Progenitor cell of endocrine pancreas (in vitro differentiated cells): ENCODE measurements around a stretch of chr20.

DNA sequence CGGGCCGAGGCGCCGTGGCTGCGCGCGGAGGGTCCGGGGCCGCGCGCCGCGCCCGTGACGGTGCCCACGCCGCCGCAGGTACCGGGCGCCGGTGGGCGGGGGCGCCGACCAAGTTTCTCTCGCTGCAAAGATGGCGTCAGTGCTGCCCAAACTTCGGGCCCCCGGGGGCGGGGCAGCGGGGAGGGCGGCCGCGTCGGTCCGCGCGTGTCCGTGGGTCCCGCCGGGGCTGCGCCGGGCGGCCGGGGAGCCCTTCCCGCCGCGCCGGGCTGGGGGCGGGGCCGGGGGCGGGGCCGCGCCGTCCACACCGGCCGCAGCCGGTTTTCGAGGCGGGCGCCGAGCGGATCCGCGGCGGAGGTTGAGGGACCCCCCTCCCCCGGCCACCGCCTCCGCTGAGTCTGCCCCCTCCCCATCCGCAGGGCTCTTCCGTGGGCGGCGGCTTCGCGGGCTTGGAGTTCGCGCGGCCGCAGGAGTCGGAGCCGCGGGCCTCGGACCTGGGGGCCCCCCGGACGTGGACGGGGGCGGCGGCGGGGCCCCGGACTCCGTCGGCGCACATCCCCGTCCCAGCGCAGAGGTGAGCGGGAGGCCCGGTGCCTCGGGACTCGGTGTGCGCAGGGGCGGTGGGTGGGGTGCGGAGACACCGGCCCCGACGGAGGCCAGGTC is 515 bp downstream of the SLC2A4RG start:
- PRO-cap, result bidirectional peak, plus-strand start at position 449 of the sequence, minus-strand start at position 357 of the sequence; bidirectional peak, plus-strand start at position 568 of the sequence, minus-strand start at position 573 of the sequence

GRCh38 chr20:63834670-63835630 is 3.9 kb upstream of the ZBTB46 start:
- PRO-cap, result no peak

DNA sequence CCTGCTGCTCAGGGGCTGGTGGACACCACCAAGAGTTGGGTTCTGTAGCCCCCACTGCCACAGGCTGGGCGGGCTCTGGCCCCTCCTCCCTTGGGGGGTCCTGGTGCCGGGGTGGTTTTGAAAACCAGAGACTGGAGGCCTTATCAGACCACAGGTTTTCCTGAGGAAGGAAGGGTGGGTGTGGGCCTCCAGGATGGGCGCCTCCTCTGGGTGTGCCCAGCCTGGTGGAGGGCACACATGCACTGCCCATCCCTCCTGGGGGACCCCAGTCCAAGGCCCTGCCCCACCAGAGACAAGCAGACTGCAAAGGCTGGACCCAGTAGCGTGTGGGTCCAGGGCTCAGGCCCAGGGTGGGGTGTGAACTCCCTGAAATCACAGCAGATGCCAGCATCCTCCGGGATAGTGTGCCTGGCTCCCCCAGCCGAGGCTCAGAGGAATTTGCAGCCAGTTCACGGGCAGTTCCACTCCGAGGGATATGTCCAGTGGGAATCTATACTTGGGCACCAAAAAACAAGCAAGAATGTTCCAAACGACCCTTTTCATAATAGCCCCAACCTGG is 13.5 kb upstream of the ZBTB46 start:
- PRO-cap, result no peak

DNA sequence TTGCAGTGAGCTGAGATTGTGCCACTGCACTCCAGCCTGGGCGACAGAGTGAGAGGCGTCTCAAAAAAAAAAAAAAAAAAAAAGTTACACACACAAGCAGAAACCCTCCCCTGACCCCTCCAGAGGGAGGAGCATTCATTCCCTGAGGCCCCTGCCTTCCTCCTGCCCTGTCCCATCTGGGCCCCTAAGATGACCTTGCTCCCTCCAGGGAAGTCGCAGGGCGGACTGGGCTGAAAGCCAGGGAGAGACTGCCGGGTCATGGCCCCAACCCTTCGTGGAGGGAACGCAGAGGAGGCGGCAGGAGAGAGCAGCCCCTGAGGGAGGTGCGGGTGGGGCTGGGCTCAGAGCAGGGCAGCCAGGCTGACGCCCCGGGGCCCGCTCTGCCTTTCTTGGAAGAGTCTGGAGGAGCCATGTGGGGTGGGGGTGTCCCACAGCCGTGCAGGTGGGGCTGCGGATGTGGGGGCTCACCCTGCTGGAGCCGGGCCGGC is 15.0 kb upstream of the ZBTB46 start:
- PRO-cap, result no peak

GRCh38 chr20:63876578-63877104 is 11.6 kb downstream of the TPD52L2 start:
- PRO-cap, result no peak

- PRO-cap, result no peak
These were observed 2.4 kb upstream of the DNAJC5 start for GRCh38 chr20:63892522-63893030.

DNA sequence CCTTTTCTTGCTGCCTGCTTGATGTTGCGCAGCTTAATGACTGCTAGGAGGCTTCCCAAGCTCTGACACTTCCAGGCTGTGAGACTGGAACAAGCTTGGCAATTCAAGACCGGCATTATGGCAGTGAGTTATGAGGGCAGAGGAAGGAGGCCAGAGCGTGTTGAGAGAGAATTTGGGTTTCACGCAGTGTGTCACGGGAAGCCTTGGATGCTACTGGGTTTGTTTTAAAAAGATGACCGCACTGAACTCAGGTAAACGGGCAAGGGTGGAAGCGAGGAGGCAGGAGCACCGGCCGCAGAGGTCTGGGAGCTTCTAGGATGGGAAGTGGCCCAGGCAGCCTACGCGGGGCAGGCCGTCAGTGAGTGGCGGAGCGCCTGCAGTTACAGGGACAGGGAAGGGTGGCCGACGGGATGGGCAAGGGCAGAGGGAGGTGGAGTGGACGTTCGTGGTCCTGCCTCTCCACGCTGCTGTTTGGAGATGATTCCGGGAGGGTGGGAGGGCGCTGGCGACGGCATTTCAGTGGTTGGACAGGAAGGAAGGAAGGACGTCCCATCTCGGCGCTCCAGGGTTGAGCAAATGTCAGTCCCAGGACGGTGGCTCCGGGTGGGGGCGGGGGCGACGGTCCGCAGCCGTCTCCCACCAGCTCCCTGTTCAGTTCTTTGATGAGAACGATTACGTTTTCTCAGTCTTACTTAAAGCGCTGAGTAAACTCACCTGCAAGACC is 661 bp upstream of the DNAJC5 start:
- PRO-cap, result no peak

DNA sequence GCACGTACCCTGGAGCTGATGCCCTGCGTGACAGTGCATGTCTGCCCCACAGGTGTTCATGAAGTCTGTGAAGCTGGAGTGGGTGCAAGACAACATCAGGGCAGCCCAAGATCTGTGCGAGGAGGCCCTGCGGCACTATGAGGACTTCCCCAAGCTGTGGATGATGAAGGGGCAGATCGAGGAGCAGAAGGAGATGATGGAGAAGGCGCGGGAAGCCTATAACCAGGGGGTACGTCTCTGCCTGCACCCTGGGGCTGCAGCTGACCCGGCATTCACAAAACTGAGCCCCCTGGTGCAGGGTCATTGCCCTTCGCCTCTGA is 9.1 kb upstream of the C20orf204 start:
- PRO-cap, result no peak

DNA sequence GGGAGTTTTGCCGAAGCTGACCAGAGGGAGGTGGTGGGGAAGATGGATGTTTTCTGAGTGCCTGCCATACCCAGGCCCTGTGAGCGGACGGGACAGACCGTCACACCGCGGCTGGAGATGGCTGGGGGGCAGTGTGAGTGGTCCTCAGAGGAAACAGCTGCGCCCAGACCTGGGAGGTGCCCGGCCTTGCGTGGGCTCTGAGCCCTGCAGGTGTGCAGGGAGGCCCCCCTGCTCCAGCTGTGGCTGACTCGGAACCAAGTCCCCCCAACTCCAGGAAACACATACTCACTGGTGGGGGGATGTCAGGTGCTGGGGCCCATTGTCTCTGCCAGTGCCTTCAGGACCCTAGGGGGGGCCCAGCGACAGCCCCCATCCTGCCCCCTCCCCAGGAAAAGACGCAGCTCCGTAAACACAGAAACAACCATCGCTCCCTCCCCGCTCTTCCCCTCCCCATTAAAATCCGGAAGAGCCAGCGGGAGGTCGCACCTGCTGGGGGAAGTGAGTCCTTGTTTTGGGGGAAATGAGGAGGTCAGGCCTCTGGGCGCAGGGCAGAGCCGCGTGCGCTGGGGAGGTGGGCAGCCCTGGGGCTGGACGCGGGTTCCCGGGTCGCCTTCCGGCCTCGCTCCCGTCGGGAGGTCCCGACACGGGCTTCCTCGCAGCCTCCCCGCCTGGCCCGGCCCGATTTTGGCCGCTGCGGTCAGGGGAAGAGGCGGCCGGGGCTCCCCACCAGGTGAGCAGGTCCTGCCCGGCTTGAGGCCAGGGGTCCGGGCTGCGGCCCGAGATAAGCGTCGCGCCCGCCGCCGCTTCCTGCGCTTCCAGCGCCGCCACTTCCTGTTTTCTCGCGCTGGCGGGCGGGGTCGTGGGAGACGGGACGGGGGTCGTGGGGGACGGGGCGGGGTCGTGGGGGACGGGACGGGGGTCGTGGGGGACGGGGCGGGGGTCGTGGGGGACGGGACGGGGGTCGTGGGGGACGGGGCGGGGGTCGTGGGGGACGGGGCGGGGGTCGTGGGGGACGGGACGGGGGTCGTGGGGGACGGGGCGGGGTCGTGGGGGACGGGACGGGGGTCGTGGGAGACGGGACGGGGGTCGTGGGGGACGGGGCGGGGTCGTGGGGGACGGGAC is 6.3 kb downstream of the C20orf204 start:
- PRO-cap, result unidirectional peak, plus-strand start at position 453 of the sequence

DNA sequence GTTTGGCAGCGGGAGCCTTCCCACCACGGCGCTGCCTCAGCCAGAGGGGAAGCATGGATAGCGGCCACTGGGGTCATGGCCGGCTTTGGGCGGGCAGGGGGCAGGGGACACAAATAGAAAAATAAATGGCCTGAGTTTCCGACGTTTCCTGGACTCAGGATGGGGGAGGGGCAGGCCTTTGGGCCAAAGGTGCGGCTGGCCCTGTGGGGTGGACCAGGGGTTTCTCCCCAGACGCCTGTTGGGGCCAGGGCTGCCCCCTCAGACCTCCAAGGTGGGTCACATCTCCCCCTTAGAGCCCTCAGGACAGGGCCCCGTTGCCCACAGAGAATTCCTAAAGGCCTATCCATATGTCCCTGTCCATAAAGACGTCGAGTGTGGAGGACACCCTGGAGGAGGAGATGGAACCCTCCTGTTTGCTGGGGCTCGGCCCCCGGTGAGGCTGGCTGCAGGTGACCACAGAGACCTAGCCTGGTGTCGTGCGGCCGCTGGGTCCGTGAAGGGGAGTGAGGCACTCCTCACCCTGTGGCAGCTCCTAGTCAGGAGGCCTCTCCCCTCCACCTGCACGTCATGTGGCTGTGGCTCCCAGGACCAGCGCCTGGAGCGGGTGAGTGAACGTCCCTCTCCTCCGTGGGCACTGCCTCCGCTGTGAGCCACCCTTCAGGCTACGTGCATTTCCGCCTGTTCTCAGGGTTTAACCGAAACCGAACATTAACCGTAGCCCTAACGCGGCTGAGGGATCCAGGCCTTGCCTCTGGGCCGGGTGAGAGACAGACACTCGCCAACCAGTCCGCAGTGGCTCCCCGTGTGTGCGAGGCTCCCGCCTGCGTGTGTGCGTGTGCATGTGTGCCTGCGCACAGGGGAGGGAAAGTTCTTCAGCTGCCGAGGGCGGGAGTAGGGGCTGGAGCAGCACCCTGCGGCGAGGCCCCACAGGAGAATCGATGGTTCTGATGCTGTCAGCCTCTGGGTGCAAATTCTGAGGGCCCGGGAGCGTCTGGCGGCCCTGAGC is 6.1 kb upstream of the TCEA2 start:
- PRO-cap, result no peak

- PRO-cap, result no peak
These were observed 549 bp downstream of the TCEA2 start for GRCh38 chr20:64063474-64064020.

DNA sequence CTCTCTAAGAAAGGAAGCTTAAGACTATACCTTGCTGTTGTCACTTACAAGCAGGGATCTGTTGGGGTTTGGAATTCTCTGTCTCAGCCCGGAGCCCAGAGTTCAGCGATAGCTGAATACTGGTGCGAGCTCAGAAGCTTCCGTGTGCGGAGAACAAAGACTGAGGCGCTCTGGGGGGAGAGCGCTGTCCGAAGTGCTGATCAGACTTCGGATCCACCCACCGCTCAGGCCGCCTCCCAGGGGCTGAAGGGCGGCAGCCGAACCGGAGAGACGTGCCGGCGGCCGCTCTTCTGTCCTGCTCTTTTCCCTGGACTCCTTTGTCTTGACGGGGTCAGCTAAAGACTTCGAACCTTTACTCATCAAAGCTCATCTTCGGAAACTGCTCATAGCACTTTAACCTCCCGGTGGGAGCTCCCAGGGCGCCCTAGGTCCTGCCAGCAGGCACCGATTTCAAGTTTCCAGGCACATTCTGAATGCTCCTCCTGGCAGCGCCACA is 2.3 kb upstream of the MYT1 start:
- PRO-cap, result unidirectional peak, minus-strand start at position 172 of the sequence

GRCh38 chr20:64223507-64223908 is 32.0 kb upstream of the PCMTD2 start:
- PRO-cap, result no peak

GRCh38 chr20:64255899-64256281 is 342 bp downstream of the PCMTD2 start:
- PRO-cap, result bidirectional peak, plus-strand start at chr20:64256053, minus-strand start at chr20:64256120

DNA sequence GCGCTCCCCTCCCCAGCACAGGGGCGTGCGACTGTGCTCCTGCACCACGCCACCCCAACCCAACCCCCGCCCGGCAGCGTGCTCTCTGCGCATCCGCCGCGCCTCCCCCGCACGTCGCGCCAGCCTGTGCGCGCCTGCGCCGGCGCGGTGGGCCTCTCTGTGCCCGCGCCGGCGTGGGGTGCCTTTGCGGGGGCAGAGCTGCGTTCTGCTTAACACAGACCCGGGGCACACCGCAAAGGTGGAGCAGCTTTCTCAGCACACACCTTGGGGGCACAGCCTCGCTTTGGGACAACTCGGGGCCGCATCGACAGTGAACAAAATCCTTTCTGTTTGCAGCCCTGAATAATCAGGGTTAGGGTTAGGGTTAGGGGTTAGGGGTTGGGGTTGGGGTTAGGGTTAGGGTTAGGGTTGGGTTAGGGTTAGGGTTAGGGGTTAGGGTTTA is 30.8 kb downstream of the PCMTD2 start:
- PRO-cap, result no peak

- PRO-cap, result no peak
These were observed 73.1 kb downstream of the PCMTD2 start for GRCh38 chr20:64328644-64329143.